Ureter (tissue), 1 donor: ENCODE measurements around the genes CSNK2A1 and SLC52A3.

DNA sequence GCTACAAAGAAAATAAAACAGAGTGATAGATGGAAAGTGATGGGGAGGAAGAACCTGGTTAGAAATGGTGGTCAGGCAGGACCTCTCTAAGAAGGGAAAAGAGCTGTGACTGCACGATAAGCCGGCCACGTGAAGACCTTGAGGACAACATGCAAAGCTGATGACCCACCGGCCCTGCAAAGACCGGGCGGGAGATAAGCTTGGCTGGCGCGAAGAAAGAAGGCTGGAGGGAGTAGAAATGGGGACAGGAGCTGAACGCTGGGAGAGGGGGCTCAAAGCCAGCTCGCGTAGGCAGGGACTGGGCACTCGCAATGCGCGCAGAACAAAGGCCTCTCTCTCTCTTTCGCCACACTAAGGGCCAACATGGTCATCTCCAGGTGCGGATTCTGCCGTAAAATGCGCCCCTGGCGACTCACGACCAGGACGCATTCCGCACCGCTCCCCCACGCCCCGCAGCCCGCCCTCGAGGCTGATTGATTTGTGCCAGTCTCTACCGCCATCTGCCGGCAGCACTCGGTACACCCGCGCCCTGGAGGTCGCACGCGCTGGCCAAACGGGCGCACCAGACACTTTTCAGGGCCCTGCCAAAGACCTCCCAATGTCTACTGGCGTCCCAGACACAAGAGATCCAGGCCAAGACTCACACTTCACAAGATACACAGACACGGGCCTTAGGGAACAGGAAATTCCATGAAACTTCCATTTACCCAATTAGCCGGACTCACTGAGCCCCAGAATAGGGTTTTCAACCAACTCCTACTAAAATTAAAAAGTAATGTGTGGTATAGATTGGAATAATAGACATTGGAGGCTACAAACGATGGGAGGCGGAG is 9.3 kb downstream of the DEFB132 start:
- PRO-cap: no peak

- PRO-cap: no peak
These were observed 3.1 kb downstream of the SOX12 start for GRCh38 chr20:328138-329264.

- PRO-cap: no peak
These were observed 5.1 kb downstream of the SOX12 start for GRCh38 chr20:330360-330868.

GRCh38 chr20:399990-400705 is 8.0 kb upstream of the RBCK1 start:
- PRO-cap: no peak

DNA sequence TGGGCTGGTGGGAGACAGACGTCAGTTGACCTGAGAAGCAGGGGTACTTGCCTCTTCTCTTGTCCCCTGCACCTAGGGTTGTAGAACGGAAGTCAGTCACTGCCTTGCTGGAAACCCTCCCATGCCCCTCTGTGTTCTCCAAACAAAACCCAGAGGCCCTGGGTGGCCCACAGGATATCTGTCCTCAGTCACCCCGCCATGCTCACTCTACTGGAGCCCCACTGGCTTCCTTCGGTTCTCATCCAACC is 868 bp downstream of the RBCK1 start:
- PRO-cap: no peak

GRCh38 chr20:435593-436316 is 26.6 kb downstream of the TBC1D20 start:
- PRO-cap: no peak

- PRO-cap: no peak
These were observed 3.5 kb downstream of the TBC1D20 start for GRCh38 chr20:458749-459374.

DNA sequence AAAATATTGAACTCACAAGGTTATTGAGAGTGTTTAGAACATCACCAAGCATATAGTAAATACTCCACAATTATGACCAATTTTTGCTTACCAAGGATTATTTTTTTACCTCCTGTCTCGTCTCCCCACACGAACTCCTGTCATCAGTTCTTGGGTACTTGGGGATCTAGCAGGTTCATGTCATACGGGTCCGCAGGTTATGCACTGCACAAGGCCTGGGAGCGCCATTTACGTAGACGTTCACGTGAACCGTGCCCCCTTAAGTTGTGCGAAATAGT is 372 bp upstream of the TBC1D20 start:
- PRO-cap: no peak

- PRO-cap: unidirectional peak, minus-strand start at chr20:543727
These were observed at the start of gene CSNK2A1 for GRCh38 chr20:543569-544000. Gene CSNK2A1 (minus strand): TSS chr20:543790.

DNA sequence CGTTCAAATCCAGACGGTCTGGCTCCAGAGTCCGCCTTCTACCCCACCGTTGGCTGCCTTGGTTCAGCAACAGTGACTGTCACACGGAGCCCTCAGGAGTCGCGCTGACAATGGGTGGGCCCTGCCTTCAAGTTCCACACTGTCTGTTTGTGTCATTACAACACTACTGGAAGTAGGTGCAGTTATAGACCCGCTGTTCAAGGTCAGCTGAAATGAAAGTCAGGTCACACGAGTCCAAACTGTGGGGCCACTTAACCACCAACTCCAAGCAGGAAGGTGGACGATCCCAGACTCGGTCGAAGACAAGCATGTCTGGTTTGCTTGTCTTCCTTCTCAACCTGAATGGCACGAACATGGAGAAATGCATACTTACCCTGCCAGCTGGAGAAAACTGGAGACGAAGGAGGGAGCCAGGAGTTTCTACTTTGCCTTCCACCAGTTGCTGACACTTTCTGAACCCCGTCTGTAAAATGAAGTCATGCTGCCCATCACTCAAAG is 907 bp upstream of the SRXN1 start:
- PRO-cap: no peak

DNA sequence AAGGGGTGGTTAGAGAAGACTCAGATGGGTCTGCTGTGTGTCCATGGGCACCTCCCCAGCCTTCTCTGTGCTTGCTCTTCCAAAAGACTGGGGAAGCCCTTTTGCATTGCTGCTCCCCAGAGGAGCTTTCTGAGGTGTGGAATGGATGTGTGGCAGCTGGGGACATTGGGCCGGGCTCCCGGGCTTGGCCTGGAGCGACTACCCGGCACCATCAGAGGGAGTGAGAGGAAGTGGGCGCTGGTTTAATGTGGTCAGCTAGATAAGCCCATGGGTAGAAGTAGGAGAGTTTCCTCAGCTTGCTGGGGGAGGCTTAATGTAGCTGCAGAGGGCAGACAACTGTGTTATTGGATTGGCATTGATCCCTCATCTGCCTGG is 4.2 kb downstream of the SCRT2 start:
- PRO-cap: no peak

DNA sequence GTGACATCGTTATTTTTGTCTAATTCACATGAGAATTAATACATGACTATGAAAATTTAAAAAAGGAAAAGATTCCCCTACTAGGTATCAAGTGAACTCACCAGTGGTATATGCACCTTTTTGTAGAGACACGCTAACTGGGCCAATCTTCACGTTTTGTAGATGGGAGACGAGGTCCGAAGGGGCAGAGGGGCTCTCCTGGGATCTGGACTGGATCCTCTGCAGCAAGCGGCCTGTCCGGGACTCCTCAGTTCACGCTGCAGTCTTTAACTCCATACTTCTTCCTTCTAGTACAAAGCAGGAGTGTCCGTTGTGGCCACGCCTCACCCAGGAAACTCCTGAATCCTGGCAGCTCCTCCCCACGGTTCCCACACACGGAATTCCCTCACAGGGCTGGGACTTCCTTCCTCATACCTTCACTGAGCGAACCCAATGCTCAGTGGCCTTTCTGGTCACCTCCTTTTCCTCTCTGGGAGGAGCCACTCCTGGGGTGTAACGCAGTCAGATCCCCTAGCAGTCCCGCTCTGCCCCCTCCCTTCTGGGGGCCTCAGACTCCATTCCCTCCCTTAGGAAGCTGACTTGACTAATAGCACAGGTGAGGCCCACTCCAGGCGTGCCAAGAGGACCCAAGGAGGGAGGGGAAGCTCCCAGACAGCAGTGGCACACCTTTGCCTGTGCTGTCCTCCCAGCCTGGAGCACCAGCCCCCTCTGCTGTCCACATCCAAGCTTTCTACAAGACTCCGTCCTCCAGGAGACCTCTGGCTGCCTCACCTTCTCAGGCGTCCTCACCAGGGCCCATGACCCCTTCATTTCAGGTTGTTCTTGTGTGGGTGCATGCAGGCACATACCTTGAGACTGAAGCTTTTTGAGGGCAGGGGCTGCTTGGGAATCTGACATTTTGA is at the start of gene SLC52A3:
SLC52A3 (minus strand) TSS at position 305 of the 902 bp plus-strand sequence.
- PRO-cap: no peak

GRCh38 chr20:821185-821409 is 12.4 kb upstream of the FAM110A start:
- PRO-cap: no peak

GRCh38 chr20:835450-836170 is 2.1 kb downstream of the FAM110A start:
- PRO-cap: no peak

- PRO-cap: unidirectional peak, plus-strand start at chr20:841282
These were observed 7.6 kb downstream of the FAM110A start for GRCh38 chr20:840937-841594.

DNA sequence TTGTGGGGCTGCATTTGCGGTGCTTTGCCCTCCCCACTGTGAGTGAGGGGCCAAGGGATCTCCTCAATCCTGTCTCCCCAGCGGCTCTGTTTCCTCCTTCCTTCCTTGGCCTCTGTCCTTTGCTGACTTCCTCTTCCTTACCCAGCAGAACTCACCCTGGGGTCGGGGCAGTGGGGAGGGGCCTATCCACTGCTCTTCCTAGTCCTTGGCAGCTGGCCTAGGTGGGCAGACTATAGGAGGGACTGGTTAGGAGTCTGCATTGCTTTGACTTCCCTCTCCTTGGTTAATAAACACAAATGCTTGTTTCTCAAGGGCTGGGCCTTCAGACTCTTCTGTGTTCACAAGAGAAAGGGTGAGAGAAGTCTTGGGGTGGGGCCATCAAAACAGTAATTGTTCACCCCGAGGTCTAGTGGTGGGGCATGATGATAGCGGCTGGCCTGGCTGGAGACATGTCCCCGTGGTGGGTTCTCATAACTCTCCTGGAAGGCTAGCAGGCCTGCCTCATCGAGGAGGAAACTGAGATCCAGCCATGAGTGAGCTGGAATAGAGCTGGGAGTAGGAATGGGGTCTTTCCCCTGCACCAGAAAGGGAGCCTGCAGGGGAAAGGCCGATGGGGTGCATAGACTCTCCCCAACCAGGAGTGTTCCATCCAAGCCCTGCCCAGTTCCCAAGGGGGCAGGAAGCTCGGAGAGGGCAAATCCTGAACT is 12.6 kb downstream of the FAM110A start:
- PRO-cap: no peak

DNA sequence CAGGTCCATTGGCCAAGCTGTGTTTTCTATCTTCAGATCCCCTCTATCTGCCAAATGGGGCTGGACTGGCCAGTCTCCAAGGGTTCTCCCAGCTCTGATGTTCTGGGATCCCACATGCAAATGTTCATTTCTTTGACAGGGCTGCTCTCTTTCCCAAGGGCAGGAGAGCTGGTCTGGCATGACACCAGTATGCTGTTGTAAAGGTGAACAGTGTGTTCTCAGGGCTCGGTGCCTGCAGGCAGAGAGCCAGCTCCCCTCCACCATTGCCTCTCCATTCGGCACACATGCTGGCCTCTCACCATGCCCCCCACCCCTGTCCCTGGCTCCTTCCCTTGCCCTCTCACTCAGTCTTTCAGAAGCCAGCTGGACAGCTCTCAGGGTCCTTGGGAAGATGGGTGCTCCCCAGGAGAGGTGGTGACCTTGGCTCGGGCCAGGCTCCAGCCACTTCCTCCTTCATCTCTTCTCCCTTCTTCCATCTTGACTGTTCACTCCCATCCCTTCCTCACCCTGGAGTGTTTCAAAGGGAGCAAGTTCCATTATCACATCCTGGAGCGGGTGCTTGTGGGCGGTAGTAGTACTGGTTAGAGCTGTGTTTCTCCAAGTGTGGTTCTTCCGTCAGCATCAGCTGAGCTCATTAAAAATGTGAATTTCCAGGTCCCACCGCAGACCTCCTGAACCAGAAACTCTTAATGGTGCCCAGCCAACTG is 24.7 kb downstream of the ANGPT4 start:
- PRO-cap: no peak

DNA sequence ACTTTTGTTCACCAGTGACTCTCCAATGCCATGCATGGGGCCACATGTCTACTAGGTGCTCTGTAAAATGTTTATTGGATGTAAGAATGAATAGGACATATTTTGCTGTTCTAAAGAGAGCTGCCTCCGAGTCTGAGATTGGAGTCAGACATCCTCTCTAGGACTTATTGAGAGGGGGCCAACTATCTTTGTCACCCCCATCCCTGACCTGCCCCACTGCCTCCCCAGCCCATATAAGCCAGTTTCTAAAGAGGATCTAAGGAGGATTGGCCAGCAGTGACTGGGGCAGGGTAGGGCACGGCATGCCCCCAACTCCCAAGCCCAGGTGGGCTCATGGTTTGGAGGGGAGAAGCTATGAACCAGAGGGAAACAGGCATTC is 16.6 kb downstream of the RSPO4 start:
- PRO-cap: no peak

GRCh38 chr20:1203608-1204149 is 425 bp downstream of the C20orf202 start:
- PRO-cap: no peak

DNA sequence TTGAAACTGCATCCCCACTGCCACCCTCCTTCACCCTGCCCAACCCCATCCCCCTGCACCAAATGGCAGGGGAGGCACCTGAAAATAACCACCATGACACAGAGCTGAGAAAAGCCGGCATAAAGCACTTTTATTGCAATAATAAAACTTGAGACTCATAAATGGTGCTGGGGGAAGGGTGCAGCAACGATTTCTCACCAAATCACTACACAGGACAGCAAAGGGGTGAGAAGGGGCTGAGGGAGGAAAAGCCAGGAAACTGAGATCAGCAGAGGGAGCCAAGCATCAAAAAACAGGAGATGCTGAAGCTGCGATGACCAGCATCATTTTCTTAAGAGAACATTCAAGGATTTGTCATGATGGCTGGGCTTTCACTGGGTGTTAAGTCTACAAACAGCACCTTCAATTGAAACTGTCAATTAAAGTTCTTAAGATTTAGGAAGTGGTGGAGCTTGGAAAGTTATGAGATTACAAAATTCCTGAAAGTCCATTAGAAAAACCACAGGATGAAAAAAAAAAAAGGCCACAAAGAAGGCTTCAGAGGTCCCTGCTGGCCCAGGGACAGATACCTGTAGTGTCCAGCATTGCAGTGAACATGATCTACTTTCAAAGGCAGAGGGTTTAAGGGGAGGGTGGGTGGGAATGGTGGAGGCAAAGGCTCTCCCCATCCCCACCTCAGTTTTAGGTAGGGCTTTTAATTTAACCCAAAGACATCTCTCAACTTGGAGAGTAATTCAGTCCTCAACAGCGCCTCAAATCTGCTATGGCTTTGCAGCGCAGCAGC is 23.8 kb downstream of the FKBP1A start:
- PRO-cap: no peak